Measurements from ENCODE around the genes BCAS4, DPM1 and SALL4.

- PRO-cap: bidirectional peak, plus-strand start at chr20:50795061, minus-strand start at chr20:50794846; unidirectional peak, minus-strand start at chr20:50795398; unidirectional peak, minus-strand start at chr20:50795589
Observed at GRCh38 chr20:50794643-50795877, at the start of gene BCAS4. TSS of gene BCAS4 (plus strand) at chr20:50795061.

DNA sequence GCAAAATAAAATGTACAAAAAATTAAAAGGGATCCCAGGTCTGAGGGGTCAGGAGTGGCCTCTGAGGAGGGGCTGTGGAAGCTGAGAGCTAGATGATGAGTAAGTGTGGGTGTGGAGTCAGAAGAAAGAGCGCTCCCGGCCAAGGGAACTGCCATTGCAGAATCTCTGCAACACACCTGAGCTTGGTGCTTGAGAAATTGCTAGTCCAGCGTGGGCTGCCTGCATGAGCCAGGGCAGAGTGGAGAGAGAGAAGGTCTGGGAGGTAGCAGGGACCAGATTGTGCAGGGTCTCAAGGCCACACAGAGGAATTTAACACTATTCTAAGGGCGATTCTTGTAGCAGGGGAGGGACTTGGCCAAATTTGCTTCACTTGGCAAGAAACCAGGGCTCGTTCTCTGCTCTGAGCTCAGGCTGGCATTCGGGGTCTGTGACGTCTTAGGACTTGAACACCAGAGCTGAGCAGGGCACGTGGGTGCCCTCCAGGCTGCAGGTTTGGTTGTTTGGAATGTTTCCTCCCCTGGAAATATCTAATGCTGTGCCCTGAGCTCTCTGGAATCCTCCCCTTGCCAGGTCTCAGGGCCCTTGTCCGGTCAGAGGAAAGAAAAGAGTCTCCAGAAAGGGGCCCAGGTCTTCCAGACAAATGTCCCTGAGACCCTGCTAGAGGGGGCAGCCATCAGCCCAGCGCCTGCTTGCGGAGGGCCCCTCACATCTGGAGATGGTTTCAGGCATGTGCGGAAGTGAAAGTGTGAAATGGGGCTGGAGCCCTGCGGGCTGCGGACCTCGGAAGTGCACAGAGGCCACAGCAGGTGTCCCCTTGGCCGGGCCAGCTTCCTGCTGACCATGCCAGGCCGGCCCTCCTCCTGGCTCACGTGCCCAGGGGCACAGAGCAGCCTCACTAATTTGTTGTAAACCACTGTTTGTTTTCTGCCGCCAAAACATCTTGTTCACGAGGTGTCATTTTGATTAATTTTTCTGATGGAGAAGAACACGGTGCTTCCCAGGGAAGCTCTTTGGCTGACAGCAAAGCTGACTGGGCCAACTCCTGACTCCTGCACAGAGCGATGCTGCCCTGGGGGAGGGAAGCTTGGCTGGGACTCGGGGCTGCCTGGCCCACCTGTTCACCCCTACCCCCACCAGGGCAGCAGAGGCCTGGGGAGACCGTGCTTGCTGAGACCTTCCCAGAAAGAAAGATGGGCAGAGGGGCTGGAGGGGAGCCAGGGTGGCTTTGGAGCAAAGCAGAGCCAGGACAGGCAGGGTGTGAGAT is 53.8 kb downstream of the BCAS4 start:
- PRO-cap: no peak

- PRO-cap: no peak
Observed at GRCh38 chr20:50871347-50871699, 59.9 kb downstream of the ADNP start.

DNA sequence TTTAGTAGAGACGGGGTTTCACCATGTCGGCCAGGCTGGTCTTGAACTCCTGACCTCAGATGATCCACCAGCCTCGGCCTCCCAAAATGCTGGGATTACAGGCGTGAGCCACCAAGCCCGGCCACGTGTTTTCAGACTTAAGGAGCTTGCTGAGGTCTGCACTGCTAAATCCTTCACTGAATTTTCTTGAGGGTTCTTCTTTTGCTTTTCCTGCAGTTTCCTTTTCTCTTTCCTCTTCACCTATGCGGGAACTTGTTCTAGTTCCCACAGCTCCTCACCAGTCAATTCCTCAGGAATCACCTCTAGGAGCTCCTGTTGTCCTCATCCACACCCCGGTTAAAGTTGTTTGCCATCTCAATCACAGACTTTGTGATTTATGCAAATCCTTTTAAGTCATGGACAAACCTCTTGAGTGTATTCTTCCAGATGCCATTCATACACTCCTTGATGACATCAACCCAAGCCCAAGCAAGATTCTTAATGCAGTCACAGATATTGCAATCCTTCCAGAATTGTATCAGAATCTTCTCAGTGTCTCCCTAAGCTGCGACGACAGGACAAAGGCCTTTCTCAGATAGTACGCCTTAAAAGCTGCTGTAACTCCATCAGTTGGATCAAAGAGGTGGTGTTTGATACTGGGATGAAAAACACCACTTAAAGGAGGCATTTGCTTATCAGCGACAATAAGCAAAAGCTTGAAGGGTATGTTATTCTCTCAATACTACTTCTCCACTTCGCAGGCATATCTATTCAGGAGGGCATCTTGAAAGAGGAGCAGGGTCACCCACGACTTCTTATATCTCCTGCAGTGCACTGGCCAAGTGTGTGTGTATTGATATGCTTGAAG is 33.9 kb downstream of the ADNP start:
- PRO-cap: no peak

DNA sequence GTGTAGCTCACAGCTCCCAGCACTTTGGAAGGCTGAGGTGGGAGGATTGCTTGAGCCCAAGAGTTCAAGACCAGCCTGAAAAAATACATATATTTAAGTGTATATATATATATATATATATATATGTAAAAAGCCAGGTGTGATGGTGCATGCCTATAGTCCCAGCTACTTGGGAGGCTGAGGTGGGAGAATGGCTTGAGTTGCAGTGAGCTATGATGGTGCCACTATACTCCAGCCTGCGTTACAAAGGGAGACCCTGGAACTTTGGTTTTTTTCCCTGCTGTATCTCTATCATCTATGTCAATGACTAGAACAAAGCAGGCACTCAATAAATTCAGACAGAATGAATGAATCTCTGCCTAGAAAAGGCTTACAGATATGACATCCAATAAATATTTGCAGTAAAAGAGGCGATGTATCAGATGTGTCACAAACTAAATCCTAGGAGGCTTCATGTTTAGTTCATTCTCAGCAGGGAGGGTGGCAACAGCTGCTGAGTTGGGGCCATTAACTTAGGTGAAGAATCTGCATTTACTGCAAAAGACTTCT is 12.0 kb downstream of the ADNP start:
- PRO-cap: no peak

DNA sequence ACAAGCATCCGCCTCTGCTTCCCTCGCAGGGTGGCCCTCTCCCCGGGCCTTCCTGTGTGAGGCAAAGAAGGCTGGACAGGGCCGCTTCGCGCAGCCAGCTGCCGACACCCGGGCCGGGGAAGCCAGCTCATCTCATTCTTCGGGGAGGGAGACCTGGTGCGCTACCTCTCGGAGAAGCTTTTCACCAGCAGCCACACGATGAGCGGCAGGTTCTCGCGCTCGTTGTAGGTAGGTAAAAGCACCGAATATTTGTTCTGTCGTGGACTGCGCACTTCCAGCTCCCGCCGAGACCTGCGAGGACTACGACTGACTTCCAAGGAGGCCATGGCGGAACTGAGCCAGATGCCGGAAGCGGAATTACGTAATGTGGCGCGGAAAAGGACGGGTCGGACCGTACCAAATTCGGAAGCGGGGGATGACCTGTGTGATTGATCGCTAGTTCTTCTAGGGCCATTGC is at the start of gene DPM1:
Gene DPM1 (minus strand): TSS at position 335 of the 457 bp plus-strand sequence.
- PRO-cap: bidirectional peak, plus-strand start outside the sequence, minus-strand start at position 335 of the sequence

GRCh38 chr20:50982231-50982538 is 23.6 kb downstream of the MOCS3 start:
- PRO-cap: no peak

- PRO-cap: no peak
Observed at GRCh38 chr20:51033748-51034090, 10.8 kb upstream of the KCNG1 start.

- PRO-cap: no peak
Observed at GRCh38 chr20:51423661-51424560, 118.6 kb downstream of the NFATC2 start.

GRCh38 chr20:51480471-51481079 is 61.9 kb downstream of the NFATC2 start:
- PRO-cap: no peak

DNA sequence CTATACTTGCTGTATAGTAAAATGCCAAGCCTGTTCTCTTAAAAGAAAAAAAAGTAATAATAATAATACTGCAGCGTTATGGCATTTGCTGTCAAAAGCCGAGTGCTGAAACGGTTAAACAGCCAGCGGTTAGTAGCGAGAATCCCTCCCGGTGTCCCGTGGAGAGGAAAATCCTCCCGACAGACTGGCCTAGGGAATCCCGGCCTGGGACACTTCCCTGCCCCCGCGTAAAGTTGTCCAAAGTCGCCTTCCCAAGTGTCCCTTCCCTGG is 19.5 kb upstream of the NFATC2 start:
- PRO-cap: no peak

DNA sequence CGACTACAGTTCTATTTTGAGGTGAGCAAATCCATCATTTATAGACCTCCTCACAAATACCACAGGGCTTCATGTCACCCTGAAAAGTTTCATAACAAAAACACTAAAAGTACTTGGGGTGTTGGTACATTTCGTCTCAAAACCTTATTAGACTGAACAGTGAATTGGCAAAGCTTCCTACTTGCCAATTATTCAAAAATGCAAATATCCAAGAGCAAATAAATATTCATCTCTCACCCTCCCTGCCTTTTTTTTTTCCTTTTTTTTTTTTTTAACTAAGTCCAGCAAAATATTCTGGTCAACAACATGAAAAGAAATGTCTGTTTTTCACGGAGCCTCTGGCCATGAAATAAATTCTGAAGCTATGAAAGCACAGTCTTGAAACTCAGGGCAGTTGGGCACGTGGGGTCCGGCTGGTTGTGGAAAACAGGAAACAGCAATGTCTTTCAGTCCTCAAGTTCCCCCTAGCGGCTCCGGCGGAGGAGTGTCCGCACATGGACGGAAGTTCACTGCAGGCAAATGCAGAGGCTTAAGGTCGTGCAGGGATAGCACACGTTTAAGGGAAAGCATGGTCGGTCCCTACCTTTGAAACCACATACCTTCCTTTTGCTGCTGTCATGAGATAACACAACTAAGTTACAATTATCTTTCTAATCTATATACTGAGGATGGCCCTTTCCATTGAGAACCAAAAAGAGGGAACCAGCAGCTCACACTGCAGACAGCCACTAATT is 52.4 kb upstream of the NFATC2 start:
- PRO-cap: no peak

- PRO-cap: no peak
Observed at GRCh38 chr20:51628905-51629439, 86.5 kb upstream of the NFATC2 start.

DNA sequence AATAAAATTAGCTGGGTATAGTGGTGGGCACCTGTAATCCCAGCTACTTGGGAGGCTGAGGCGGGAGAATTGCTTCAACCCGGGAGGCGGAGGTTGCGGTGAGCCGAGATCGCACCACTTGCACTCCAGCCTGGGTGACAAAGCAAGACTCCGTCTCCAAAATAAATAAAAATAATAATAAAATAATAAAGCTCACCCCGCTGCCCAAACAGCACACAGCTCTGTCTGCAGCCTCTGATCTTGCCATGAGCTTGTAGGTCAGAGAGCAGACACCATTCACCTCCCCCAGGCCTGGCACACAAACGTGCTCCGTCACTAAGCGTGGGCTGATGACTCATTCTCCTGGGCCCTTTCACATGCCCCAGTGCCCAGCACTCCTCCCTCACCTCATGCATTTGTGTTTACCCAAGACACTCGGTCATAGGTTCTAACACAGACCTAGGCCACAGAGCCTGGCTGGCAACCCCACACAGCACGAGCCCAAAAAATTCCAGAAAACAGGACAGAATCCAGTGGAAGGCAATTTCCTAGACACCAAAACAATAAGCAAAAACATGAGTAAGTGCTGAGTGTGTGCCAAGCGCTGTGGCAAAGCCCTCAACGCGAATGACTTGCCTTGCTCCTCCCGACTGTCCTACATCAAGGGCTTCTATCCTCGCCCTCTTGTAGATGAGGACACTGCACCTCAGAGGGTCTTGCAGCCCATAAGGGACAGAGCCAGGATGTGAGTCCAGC is 18.0 kb downstream of the ATP9A start:
- PRO-cap: bidirectional peak, plus-strand start at position 448 of the sequence, minus-strand start at position 247 of the sequence

- PRO-cap: no peak
Observed at GRCh38 chr20:51758818-51759523, 9.2 kb downstream of the ATP9A start.

DNA sequence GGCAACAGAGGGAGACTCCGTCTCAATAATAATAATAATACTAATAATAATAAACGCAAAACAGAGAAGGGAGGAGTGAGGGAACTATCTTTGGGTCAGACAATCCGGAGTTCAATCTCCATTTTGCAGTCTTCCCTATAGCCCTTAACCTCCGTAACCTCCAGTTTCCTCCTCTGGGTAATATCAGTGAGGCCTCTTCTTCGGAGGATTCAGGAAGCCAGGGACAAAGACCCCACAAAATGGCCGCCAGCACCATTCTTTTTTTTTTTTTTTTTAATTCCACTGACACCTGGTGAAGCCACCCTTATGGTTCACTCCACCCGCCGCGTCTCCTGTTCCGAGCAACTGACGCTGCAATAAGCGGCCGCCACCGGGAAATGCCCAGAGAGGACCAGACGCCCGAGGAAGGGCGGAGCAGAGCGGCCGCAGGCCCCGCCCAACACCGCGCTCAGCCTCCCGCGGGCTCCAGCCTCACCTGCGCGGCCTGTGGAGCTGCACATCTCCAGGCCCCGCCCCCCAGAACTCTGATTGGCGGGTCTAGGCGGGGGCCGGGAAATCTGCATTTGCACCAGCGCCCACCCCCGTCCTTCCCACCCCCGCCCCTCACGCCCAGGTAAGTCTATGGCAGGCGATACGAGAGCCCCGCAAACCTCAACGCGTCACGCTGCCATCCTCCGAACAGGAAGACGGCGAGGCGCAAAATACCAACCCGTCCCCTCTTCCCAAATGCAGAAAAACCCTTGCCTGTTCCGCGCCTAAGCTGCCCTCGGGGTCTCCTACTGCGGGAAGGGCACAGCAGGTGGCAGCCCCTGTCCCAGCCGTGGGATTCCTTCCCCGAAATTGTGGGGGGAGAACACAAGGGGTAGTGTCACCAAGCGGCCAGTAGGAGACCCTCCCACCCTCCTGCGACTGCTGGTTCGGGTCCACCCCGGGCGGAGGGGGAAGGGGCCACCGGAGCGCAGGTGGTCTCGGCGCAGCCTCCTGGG is 1.1 kb downstream of the ATP9A start:
- PRO-cap: bidirectional peak, plus-strand start at position 647 of the sequence, minus-strand start at position 350 of the sequence

DNA sequence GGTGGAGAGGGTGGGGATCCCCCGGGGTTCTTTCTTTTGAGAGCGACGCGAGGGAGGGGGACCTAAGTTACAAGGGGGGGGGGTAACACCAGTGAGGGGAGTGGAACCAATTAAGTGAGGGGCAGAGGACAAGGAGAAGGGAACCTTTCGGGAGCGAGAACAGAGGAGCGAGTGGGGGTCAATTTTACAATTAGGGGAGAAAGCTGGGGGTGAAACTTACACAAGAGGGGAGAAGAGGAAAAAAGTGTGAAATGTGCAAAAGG is 543 bp downstream of the SALL4 start:
- PRO-cap: no peak

GRCh38 chr20:51802110-51802888 is at the start of gene SALL4:
TSS of gene SALL4 (minus strand) at chr20:51802521.
- PRO-cap: no peak

DNA sequence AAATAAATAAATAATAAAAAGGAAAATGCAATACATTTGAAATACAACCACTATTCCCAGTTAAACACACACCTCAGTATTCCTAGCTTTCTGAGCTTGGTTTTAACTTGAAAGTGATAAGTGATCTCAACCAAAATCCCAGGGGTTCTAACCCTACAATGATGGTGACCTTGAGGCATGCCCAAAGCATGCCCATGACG is 96.9 kb downstream of the ZFP64 start:
- PRO-cap: no peak

- PRO-cap: no peak
Observed at GRCh38 chr20:52105540-52105972, 86.0 kb downstream of the ZFP64 start.